SP-49 (cell line): ENCODE measurements around a stretch of chr7.

GRCh38 chr7:72897648-72898118 is 27.2 kb upstream of the POM121 start:
- PRO-cap: no peak

DNA sequence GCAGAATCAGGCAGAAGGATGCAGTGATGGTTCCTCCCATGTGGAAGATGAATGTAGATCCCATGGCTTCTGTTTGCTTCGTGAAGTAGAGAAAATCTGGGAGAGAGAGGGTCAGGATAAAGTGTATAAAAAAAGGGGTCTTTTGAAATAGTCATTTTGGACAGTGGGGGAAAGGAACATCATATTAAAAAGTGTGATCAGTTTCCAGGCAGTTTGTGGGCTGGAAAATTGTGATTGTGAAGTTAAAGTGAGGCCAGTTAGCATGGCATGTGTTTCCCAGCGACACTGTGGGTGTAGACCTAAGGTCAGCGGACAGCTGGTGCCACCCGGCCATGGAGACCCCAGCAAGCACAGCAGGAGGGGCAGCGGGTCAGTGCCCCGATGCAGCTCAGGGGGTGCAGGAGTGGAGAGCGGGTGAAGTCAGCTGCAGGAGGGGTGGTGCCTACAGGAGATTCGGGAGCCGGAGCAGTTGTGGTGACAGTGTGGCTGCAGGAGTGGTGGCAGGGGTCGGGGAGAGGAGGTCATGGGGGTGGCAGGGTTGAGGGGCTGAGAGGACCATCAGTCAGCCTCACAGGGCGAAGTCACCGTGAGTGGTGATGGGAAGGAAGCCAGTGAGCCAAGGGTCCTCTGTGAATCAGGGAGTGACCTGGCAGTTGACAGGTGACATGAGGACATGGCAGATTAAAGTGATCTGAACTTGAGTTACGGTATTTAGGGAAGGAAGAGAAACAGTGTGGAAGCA is 19.6 kb downstream of the POM121 start:
- PRO-cap: no peak

GRCh38 chr7:73154704-73155156 is 501 bp downstream of the SPDYE10 start:
- PRO-cap: unidirectional peak, plus-strand start at chr7:73154941

DNA sequence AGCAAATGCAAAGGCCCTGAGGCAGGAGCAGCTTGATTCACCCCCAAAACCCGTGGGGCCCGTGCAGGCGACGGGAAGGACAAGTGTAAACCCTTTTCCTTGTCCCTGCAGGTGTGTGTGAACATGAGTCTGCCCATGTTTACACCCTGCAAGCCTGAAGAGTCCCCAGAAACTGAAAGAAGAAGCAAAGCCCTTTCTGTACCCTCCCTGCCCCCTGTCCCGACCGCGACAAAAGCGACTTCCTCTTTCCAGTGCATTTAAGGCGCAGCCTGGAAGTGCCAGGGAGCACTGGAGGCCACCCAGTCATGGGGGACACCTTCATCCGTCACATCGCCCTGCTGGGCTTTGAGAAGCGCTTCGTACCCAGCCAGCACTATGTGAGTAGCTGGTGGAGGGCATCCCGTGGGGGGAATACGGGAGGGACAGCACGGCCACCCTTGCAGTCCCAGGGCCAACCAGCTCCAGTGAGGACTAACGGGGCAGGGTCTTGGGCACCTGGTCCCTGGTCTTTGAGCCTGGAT is 65.2 kb upstream of the SPDYE10 start:
- PRO-cap: no peak

DNA sequence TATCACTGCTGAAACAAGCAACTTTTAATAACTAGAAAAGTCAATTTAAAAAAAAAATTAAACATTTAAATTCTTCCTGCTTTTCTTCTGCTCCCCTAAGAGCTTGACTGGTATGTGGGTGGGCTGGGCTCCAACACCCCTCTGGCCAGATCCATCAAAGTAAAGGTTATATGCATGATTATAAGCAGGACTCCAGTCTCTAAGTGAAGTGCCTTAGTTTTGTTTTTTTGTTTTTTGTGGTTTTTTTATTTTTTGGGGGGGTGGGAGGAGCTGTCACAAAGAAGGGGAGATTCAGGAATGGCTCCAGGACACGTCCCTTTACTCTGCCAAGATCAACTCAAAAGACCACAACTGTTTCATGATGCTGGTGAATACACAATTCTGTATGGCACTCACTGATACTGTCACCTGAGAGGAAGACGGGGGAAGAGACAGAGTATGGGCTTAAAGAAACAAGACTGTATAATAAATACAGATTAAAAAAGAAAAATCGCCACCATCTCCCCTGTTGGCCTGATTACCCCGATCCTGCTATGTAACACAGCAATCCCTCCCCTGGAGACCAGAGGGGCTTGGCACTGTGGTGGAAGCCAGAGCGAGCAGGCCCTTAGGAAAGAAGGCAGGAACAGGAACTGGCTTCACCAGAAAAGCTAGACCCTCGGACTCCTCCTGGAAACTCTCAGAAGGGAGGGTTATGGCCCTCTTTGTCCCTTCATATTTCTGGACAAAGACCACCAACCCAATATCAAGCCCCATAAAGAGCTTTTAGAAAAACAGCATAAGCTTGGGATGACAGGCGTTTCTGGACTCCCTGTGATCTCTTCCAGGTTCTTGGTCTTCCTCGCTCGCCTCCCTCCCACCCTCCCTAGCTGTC is 7.9 kb downstream of the FZD9 start:
- PRO-cap: no peak

DNA sequence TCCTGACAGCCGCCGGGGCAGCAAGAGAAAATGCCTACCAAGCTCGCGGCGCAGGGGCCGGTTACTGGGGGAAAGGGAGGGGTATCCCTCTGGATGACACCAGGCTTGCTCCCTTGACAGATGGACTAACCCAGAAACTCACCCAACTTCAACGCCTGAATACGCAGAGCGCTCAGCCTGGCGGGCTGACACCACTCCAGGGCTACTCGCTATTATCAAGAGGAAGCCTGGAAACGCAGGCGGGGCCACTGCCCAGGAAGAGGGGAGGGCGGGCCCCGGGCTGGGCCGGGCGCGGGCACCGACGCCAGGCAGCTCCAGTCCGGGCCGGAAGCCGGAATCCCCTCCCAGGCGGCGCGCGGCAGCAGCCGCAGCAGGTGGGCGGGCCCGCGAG is 596 bp downstream of the BCL7B start:
- PRO-cap: bidirectional peak, plus-strand start outside the sequence, minus-strand start at position 316 of the sequence

- PRO-cap: no peak
Observed at GRCh38 chr7:73577990-73578283, 442 bp downstream of the TBL2 start.

- PRO-cap: no peak
Observed at GRCh38 chr7:73601189-73601498, 22.8 kb upstream of the TBL2 start.

GRCh38 chr7:73768302-73769493 is 1.4 kb downstream of the CLDN3 start:
- PRO-cap: no peak

DNA sequence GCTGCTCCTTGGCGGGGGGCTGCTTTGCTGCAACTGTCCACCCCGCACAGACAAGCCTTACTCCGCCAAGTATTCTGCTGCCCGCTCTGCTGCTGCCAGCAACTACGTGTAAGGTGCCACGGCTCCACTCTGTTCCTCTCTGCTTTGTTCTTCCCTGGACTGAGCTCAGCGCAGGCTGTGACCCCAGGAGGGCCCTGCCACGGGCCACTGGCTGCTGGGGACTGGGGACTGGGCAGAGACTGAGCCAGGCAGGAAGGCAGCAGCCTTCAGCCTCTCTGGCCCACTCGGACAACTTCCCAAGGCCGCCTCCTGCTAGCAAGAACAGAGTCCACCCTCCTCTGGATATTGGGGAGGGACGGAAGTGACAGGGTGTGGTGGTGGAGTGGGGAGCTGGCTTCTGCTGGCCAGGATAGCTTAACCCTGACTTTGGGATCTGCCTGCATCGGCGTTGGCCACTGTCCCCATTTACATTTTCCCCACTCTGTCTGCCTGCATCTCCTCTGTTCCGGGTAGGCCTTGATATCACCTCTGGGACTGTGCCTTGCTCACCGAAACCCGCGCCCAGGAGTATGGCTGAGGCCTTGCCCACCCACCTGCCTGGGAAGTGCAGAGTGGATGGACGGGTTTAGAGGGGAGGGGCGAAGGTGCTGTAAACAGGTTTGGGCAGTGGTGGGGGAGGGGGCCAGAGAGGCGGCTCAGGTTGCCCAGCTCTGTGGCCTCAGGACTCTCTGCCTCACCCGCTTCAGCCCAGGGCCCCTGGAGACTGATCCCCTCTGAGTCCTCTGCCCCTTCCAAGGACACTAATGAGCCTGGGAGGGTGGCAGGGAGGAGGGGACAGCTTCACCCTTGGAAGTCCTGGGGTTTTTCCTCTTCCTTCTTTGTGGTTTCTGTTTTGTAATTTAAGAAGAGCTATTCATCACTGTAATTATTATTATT is 1.2 kb downstream of the CLDN4 start:
- PRO-cap: no peak

DNA sequence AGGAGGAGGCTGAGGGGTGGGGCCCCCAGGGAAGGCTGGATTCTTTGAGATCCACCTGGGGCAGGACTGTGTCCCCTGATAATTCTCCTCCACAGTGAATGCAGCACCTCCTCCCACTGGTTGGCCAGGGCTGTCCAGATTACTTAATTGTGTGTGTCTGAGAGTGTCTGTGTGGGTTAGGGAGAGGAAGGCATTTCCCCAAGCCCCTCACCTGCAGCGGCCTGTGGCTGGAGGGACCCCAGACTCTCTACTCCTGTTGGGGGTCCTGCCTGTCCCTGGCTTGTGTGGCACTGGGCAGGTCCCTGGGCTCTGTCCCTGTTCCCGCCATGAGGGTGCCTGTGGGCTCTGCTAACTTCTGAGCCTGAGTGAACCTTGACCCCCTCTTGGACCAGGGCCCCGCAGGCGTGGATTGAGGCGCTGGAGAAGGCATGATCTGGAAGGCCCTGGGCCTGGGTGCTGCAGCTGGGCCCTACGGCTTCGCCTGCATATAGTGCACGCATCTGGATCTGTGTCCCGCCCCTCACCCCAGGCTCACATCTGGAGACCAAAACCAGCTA is 10.4 kb downstream of the TMEM270 start:
- PRO-cap: no peak

- PRO-cap: no peak
Observed at GRCh38 chr7:73881266-73881765, 20.4 kb downstream of the TMEM270 start.

GRCh38 chr7:74052399-74053025 is 24.5 kb downstream of the ELN start:
- PRO-cap: no peak

DNA sequence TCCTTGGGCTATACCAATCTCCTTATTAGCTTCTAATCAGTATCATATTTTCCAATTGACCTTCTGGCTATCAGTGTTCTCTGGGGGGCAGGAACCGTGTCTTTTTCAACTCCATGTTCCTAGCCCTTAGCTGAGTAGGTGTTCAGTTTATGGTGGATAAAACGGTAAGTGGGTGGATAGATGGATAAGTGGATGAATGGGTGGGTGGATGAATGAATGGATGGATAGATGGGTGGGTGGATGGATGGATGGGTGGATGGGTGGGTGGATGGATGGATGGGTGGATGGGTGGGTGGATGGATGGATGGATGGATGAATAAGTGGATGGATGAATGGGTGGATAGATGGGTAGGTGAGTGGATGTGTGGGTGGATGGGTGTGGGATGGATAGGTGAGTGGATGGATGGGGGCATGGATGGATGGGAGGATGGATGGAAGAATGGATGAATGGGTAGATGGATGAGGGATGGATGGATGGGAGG is 25.5 kb downstream of the ELN start:
- PRO-cap: no peak

GRCh38 chr7:74178395-74178935 is 4.3 kb downstream of the EIF4H start:
- PRO-cap: no peak

DNA sequence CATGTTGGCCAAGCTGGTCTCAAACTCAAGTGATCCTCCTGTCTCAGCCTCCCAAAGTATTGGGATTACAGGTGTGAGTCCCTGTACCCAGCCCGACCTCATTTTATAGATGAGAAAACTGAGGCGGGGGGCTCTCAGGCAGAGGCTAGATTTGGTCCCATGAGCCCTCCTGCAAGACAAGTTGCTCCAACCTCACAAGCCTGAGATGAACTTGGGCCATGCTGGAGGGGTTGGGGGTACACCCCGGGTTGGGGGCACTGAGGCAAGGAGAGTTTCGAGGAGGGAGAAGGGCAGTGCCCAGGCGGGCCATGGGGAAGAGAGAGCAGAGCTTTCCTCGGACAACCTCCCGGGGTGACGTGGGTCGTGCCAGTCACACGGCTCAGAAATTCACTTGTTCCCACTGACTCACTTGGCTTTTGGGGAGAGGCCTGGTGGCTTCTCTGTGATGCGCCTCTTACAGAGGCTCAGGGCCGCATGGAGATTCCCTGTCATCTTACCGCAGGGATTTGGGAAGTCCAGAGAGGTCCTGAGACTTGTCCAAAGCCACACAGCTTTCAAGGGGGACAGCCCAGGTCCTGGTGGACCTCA is 2.8 kb downstream of the LAT2 start:
- PRO-cap: no peak

- PRO-cap: no peak
Observed at GRCh38 chr7:74217203-74218434, 7.8 kb downstream of the LAT2 start.

DNA sequence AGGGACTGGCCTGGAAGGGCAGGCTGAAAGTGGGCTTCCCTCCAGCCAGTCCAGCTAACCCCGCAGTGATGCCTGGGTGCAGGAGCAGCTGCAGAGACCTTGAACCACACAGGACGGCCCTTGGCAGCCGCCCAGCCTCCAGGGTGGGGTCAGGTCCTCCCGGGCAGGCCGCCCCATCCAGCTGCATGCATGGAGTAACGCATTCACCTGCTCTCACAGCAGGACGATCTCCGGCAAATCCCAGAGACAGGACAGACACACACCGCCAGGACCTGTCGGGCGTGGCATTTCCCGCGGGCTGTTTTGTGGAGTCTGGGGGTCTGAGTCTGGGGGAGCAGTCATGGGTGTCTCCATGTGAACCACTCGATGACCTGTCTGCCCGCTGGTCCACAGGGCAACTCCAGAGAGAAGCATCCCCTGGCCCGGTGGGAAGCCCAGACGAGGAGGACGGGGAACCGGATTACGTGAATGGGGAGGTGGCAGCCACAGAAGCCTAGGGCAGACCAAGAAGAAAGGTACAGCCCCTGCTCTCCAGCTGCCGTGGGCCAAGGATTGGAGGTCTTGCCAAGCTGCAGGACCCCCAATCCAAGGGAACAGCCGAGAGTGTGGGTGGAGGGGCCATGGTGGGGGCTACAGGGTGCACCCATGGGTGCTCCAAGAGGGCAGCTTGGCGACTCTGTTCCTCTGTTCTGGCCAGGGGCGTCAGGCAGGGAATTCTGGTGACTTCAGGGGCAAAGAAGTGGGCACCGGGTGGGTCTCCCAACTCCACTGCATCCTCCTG is 14.6 kb downstream of the LAT2 start:
- PRO-cap: no peak

- PRO-cap: no peak
Observed at GRCh38 chr7:74272324-74273073, 16.7 kb upstream of the CLIP2 start.

GRCh38 chr7:74279588-74280352 is 9.4 kb upstream of the CLIP2 start:
- PRO-cap: no peak